ENCODE measurements around the gene CD83.

DNA sequence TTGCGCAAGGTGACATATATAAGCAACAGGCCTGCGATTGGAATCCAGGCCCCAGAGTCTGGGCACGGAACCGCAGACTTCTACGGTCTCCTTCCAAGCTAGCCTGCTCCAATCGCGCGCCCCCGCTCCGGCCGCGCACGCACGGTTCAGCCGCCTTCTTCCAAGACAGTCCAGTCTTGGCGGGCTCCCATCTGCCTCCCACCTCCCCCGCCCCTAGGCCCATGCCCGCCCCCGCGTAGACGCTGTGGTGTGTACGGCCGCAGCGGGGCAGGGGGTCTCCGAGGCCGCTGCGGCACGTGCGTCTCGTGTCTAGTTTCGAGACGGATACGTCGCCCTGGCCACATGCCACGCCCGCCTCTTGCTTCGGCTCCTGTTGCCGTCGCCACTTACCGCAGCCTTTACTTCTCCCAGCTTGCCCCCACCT lies 781 bp upstream of the GFOD1 start:
- PRO-cap, result no peak

GRCh38 chr6:13523770-13524419 lies 36.5 kb upstream of the GFOD1 start:
- PRO-cap, result no peak

GRCh38 chr6:13561928-13562547 lies 12.4 kb upstream of the SIRT5 start:
- PRO-cap, result no peak

DNA sequence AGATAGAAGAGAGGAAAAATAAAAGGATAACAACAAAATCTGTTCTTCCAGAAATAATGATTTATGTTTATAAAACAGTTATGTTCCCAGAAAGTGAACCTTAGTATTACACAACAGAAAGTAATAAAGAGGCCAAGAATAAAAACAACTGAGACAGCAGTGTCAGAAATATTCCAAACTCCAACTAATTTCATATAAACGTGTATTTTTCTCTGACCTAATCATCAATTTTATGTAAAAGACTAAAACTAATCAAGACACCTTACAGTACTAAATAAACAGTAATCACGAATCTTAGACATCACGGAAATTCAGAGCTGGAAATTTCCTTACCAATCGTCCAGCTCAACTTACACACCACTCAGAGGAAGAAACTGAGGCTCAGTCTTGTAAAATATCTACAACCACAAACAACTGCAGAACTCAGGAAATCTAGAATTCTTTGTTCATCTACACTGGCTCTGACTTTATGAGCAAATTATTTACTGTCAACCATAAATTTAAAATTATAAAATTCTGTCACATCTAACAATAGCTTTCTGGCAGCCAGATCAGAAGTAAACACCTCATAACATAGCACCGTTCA lies 2.6 kb downstream of the RANBP9 start:
- PRO-cap, result no peak

GRCh38 chr6:13762499-13763202 lies 51.0 kb upstream of the RANBP9 start:
- PRO-cap, result no peak

DNA sequence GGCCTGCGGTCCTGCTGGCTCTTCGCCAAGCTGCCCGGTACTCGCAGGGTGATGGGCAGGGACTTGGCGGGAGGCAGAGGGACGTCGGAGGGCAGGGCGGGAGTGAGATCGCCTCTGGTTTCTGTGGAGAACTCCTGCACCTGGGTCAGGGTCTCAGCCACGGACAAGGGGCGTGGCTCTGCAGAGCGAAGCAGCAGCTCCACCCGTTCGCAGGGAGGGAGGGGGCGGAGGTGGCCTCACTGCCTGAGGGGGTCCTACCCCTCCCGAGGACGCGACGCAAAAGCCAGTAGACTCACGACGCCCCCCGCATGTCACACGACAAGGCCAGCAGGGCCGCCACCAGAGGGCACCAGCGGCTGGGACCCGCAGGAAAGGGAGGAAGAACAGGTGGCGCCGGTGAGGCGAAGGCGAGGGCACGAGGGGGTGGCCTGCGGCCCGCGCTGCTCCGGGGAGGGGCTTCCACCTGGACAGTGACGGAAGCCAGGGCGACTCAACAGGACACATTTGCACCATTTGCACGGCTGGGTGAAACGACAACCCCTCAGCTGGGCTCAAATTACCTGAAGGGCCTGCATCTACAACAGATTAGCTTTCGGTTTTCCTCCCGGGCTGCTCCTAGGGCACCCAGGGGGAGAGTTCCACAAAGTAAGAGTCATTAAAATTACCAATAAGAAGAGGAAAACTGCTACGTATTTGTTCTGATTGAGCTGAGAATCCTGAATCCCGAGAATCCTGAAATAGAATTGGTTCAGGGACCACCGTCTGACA lies 51.0 kb upstream of the RNF182 start:
- PRO-cap, result bidirectional peak, plus-strand start at position 503 of the sequence, minus-strand start at position 104 of the sequence

- PRO-cap, result no peak
These were observed 76.5 kb downstream of the RNF182 start for GRCh38 chr6:14001205-14001704.

DNA sequence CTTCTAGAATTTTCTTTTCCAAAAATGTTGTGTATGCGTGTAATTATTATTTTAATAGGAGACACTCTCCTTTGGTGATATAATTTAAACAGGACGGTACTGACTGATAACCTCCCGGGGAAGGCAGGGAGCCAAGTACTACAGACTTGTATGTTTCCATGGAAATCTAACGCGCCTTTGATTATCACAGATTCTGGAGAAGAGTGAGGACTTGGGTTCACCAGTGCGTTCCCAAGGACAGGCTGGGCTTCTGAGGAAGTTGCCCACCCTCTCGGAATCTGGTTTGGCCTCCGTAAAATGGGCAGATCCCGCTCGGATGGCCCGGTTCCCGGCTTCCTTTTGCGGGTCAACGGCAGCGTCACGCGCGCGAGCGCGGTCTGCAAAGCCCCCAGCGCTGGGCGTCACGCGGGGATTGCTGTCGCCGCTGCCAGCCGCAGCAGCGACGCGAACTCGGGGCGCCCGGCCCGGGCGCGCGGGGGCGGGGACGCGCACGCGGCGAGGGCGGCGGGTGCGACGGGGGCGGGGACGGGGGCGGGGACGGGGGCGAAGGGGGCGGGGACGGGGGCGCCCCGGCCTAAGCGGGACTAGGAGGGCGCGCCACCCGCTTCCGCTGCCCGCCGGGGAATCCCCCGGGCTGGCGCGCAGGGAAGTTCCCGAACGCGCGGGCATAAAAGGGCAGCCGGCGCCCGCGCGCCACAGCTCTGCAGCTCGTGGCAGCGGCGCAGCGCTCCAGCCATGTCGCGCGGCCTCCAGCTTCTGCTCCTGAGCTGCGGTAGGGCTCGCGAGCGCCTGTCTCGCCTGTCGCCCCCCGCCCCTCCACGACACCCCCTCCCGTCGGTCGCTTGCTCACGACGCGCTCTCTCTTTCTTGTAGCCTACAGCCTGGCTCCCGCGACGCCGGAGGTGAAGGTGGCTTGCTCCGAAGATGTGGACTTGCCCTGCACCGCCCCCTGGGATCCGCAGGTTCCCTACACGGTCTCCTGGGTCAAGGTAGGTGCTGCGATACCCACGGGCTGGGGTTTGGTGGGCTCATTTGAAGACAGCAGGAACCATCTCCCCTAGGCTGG lies at the start of gene CD83:
Gene CD83 (plus strand): TSS at position 696 of the 1,066 bp plus-strand sequence.
- PRO-cap, result bidirectional peak, plus-strand start at position 696 of the sequence, minus-strand start at position 452 of the sequence; bidirectional peak, plus-strand start at position 870 of the sequence, minus-strand start at position 758 of the sequence

DNA sequence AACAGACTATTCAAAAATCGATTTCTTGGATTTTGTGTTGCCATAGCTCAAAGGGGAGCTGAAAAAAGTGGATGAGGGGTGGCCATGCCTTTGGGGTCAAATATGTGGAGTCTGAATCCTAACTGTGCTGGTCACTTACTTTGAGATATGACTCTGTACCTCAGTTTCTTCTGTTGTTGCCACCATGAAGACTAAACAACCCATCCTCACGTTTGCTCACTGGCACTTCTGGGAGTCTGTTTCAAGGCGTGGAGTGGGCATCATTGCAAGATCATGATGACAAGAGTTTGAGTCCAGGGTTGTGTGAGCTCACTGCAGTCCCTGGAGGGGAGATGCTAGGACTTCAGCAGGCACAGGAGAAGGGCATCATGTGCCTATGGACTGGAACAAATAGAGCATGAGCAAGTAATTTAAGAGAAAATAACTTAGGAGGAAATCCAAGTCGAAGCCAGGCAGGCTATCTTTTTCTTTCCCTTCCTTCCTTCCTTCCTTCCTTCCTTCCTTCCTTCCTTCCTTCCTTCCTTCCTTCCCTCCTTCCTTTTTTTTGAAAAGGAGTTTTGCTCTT lies 33.5 kb downstream of the CD83 start:
- PRO-cap, result no peak

DNA sequence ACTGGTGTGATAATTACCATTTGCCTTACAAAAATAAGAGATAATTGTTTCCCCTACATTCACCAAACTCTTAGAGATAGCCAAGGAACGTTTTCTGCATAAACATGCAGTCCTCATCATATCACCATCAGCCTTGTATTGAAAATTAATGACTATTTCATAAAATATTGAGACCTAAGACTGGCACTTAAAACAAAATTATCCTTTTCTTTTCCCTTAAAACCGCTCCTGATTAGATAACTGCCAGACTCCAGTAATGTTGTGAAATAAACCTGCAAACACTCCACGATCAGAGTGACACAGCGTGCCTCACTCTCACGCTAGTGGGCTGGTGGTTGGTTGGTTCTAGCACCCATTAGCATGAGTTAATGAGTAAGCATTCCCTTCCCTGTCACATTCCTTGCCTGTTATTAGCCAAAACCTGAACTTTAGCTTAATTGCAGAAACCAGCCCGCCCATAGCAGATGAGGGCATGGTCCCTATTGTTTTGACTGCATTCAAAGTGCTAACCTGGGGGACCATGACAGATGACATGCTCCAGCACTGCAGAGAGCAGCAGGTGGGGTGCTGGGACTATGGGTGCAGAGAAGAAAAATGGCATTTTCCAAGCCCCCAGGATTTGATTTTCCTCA lies 193.4 kb downstream of the CD83 start:
- PRO-cap, result no peak

DNA sequence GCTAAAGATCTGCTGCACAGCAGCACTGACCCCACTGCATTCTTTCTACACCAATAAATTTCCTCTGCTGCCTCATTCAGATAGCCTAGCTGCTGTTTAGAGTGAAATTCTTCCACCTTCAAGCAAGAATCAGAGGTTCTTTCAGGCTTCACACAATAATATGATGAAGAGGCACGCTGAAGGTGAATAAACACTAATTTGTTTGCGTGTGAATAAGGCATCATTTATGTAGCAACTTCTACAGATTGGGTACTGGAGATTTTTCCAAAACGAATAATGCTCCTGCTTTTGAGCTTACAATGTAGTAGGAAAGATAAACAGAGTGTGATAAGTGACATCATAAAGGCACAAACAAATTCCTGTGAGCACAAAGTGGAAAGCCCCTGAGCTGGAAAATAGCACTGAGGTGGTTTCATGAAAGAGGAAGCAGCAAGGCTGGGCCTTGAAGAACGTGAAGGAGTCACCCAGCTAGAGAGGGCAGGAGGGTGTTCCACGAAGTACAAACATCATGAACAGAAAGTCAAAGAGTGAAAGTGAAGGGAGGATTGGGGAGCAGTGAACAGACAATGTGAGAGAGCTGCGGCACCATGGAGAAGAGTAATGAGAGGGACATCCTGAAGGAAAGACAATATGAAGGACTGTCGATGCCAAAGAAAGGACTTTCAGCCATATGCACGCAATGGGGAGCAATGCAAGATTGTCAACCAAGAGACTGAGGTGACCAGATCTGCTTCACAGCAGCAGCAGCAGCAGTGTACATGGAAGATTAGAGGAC lies 543.5 kb downstream of the CD83 start:
- PRO-cap, result no peak

GRCh38 chr6:14734461-14735523 lies 511.1 kb upstream of the JARID2 start:
- PRO-cap, result no peak

DNA sequence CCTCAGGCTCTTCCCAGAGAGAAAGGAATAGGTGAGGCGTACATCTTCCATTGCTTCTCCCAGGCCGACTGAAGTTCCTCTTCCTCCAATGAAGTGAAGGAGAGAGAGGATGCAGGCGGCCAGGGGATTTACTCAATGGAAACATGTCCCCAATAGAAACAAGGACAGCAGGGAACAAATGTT lies 510.5 kb upstream of the JARID2 start:
- PRO-cap, result no peak

DNA sequence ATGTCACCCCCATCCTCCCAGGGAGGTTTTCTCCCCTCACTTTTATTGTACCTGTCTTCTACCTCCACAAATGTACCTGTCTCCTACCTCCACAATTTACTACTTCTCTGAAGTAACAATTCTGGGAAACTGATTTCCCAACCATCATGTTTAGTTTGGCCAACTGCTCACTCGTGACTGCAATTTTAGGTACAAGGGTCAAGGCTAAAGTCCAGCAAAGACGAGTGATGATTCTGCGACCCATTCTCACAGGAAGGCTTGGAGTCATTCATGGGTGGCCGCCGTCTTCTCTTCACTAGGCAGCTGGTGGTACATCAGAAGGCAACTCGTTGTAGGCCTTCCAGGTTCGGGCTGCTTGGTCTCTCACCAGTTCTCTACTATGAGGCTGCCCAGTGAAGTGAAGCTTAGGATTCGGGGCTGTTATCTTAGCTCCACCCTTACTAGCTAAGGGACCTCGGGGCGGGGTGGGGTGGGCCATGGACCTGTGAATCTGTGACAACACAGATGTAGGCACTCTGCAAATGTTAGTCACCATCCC lies 483.7 kb upstream of the JARID2 start:
- PRO-cap, result no peak

GRCh38 chr6:14790098-14790461 lies 455.8 kb upstream of the JARID2 start:
- PRO-cap, result unidirectional peak, plus-strand start at chr6:14790243

DNA sequence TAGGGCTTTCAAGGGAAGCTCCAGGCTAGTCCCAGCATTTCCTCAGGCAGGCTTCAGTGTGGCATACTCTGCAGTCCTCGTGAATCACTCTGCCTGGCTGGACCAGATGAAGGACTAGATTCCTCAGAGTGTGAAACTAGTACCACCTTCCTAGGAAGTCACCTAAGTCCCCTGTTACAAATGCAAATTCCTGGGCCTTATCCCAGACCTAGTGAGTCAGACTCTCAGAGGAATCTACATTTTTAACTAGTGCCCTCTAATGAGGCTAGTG lies 279.7 kb upstream of the JARID2 start:
- PRO-cap, result unidirectional peak, minus-strand start at position 91 of the sequence

- PRO-cap, result unidirectional peak, plus-strand start at chr6:14967261
These were observed 278.9 kb upstream of the JARID2 start for GRCh38 chr6:14966797-14967557.

GRCh38 chr6:15255892-15256537 lies 10.1 kb downstream of the JARID2 start:
- PRO-cap, result no peak

DNA sequence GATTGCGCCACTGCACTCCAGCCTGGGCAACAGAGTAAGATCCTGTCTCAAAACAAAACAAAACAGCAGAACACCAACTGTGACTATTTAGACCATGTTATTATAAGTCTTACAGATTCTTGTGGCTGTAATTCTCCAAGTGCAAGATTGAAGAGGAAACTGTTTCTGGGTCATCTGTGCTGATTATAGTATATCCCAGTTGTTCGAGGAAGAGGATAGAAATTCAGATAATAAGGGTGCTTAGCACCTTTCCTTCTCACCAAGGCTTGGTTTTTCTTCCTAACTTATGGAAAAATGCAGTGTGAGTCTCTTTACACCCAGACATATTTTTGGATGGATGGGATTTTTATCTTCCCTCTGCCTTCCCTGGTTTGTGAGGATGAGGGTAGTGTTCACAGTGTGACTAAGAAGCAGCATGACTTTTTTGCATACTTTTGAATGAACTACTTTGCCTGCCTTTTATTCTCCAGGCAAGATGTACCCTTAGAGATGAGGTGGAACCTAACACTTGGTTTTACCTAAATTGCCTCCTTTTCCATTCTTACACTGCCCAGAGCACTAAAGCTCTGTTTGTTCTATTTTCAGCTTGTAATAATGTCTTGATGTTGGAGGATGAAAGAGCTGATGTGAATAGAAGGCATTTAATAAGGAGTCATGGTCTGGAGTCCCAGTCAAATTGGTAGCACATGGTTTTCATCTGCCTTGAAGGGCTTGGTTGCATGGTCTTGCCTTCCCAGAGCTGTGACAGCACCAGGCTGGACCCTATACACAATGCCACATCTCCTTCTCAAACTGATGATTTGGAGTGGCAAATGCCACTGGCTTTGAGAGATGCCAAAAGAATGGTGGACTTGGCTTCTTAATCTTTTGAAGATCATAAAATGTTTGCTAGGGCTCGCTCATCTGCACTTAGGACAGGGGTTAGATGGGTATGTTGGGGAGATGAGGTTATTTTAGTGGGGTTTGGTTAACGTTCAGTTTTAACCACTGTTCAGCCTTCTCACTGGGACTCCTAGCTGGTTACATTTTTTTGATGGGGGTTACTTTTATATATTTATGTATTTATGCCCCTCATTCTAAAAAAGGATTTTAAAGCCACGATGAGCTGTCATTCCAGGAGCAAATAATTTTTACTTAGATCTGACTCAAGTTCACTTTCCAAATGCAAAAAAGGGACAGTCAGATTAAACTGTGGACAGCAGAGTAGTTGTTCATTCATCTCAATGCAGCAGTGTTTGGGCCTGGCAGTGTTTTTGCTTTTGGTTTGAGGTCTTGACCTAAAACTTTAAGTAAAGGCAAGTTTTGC lies 13.3 kb downstream of the JARID2 start:
- PRO-cap, result no peak

GRCh38 chr6:15264831-15265517 lies 19.1 kb downstream of the JARID2 start:
- PRO-cap, result no peak